ENCODE data around the gene E4F1.

- PRO-cap, 7 experiments: no peak in any of the 7 experiments
Observed at GRCh38 chr16:2036680-2037181, 10.0 kb downstream of the NHERF2 start.

DNA sequence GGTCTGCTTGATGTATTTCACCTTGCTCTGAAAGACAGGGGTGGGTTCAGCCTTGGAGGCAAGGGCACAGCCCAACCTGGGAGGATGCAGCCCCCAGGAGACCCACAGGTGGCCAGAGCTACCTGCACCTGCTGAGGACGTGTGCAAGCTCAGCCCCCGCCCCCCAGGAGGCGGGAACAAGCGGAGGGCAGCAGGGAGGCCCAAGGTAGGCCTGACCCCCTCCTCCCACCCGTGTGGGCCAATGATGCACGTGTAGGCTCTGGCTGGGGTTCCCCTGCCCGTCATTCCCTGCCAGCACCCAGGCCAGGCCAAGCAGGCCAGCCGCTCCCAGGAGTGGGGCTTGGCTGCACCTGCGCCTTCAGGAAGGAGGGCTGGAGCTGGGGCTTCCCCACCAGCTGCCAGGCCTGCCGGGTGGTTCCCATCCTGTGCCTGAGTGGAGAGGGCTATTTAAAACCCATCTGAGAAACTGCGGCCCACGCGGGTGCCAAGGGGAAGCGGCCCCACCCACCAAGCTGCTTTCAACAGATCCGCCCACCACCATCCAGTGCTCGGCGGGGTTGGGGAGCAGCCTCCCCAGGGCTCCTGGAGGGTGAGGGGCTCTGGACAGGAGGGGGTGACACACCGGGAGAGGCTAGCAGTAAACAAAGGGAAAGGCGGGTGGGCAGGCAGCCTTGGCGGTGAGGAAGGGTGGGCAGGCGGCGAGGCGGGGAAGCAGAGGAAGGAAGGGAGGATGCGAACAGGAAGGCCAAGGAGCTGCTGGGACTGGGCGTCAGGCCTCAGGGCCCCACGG is 3.7 kb downstream of the NTHL1 start:
- PRO-cap, 7 experiments: no peak in any of the 7 experiments

GRCh38 chr16:2127603-2128011 is 8.1 kb downstream of the PKD1 start:
- PRO-cap, 7 experiments: no peak in any of the 7 experiments

DNA sequence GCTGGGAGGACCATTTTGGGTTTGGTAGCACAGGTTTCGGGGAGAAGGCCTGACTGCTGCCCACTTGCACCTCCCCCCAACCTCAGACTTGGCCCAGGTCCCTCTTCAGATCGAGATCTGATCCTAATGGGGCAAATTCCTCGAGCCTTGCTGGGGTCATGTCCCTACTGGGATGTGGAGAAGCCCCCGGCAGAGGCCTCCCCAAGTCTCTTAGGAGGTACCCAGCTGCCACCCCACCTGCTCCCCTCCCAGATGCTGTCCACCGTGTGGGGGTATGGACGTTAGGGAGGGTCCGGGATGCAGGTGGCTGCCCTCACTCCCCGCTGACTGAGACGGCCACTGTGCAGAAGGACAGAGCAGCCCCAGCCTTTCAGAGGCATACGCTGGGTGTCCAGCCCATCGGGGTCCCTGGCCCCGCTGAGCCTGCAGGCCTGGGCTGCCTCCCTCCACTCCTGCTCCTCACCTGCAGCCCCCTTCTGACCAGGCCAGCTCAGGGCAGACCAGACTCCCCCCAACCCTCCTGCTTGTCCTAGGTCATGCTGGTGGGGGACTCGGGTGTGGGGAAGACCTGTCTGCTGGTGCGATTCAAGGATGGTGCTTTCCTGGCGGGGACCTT is 1.1 kb downstream of the RAB26 start:
- PRO-cap, 7 experiments: no peak in any of the 7 experiments

DNA sequence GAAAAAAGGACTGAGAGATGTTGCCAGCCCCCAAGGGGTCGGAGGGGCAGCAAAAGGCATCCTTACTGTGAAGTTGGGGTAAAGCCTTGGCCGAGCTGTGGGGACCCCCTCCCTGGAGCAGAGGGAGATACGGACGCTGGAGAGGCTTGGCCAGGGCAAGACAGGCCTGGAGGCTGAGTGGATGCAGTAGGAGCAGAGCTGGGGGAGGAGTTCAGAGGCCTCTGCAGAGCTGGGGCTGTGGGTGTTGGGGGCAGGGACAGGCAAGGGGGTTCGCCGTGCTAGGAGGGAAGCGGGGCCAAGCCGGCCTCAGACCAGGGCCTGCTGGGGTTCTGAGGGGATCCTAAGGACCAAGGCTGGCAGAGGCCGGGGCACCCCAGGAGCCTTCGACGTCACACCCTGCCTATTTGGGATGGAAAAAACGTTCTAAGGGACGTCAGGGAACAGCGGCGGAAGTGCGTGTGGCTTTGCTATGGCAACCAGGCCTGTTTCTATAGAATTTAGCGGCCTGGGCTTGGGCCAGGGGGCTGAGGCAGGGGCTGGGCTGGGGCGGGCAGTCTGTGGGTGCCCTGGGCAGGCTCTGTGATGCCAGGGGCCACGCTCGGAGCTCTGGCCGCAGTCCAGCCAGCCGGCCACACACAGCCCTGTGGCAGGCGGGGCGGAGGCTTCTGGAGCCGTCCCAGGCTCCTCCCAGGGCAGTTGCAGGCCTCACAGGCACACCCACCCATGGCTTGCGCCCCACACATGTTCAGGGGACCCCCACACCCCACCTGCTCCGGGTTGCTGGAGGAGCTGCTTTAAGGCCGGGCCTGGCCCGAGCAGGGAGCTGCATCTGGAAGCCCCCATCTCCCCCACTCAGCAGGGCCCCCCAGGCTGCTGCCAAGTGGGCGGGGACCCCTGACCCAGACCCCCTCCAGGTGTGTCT is 3.7 kb downstream of the TRAF7 start:
- PRO-cap, 7 experiments: no peak in any of the 7 experiments

DNA sequence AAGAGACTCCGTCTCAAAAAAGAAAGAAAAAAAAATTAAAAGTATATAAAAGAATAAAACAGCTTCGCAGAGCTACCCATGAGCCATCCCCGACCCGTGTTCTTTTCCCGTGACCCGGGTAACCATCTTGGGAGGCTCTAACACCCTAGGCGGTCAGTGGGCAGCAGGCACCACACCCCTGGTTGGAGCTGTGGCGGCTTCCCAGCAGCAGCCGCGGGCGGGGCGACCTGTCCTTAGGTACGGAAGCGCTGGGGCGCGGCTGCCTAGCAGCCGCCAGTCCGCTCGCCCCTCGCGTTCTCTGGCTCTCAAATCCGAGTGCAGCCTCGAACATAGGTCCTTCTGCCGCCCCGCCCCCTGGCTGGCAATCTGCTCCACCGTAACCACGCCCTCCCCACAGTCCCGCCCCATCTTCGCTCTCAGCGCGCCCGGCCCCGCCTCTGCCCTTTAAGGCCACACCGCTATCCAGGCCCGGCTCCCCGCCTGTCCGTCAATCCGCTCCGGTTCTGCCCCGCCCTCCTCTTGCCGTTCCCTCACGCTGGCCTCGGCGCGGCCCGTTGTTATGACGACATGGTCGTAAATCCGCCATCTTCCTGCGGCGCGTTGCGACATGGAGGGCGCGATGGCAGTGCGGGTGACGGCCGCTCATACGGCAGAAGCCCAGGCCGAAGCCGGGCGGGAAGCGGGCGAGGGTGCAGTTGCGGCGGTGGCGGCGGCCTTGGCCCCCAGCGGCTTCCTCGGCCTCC is at the start of gene E4F1:
Gene E4F1, plus strand, starts transcription at position 585 of the 743 bp plus-strand sequence.
- PRO-cap, 7 experiments: peak in 7 of 7 experiments; most common plus-strand start position 652 of the sequence (in 7); most common minus-strand start position 300 of the sequence (in 7)

GRCh38 chr16:2230083-2231023 is 5.9 kb upstream of the DNASE1L2 start:
- PRO-cap, 7 experiments: no peak in any of the 7 experiments

DNA sequence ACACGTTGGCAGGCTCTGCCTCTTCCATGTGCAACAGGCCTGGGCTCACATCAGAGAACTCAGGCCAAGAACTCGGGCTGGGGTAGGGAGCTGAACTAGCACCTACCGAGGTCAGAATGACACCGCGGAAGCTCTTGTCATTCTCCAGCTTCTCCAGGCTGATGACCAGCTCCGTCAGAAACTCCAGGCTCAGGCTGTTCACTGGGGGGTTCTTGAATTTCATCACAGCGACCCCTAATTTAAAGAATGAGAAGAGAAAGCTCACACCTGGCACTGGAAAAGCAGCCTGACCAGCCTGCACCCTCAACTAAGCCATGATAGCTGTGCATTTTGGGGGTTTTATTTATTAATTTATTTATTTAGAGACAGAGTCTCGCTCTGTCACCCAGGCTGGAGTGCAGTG is 4.6 kb downstream of the ECI1 start:
- PRO-cap, 7 experiments: no peak in any of the 7 experiments

DNA sequence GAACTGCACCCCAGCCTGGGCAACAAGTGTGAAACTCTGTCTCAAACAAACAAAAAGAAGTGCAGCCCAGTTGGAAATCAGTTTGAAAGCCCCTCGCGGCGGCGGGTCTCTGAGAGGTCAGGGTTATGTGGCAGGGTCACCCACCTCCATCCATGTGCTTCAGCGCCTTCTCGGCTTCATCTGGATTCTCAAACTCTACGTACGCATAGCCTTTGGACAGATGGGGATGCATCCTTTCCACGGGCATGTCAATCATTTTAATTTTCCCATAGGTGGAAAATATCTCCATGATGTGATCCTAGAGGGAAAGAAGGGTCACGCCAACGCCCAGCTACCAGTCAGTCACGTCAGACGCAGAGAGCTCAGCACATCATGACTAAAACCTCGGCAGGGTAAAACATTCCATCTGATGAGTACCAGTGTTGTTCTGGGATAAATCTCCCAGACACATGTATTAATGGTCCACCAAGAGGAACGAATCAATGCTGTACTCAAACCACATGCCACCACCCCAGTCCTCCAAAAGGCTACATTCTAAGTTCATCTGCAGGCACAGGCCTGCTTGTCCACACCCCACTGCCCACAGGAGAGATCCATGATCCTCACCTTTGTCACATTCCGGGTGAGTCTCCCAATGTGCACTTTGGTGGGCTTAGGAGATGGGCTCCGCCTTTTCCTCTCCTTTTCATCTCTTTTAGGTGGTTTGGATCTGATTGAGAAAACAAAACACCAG is 5.6 kb downstream of the RNPS1 start:
- PRO-cap, 7 experiments: no peak in any of the 7 experiments

GRCh38 chr16:2458506-2459431 is 1.1 kb upstream of the TEDC2 start:
- PRO-cap, 7 experiments: no peak in any of the 7 experiments

DNA sequence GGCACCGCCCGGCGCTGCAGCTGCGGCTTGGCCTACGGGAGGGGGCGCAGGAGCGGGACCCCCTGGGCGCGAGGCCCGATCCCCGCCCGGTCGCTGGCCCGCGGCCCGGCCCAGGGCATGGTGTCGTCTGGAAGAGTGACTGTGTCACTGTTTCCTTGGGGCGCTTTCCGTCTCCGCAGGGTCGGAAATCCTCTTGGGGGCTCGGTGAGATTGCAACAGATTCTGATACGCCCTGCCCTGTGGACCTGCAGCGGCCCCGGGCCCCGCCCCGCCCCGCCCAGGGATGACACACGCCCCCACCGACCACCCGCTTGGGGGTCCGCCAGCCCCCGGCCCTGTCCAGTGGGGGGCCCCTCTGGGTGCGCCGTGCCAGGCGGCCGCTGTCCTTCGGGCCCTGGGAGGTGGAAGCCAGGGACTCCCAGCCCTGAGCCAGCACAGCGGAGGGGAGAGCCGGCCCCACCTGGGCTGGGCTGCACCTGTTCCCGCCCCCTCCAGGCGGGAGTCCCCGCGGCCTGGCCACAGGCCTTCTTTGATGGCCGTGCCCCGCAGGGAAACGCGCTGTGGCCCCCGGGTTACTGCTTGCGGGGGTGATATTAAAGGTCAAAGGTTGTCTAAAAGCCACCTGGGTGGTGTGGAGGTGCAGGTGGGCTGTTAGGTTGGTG is 549 bp downstream of the TBC1D24 start:
- PRO-cap, 7 experiments: peak in 3 of 7 experiments; most common minus-strand start position 129 of the sequence (in 3)

DNA sequence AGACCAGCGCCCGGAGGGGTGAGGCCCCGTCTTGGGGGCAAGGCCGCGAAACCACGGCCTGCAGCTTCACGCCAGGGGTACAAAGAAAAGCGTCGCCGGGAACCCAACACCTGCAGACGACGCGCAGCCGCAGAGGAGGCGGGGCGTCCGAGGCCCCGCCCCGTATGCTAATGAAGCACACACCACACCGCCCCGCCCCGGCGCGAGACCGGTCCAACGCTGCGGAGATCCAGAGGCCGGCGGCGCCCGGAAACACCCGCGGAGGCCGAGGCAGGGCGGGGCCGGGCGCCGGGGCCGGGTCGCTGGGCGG is 284 bp upstream of the ATP6V0C start:
- PRO-cap, 7 experiments: peak in 7 of 7 experiments; most common minus-strand start position 81 of the sequence (in 7)

DNA sequence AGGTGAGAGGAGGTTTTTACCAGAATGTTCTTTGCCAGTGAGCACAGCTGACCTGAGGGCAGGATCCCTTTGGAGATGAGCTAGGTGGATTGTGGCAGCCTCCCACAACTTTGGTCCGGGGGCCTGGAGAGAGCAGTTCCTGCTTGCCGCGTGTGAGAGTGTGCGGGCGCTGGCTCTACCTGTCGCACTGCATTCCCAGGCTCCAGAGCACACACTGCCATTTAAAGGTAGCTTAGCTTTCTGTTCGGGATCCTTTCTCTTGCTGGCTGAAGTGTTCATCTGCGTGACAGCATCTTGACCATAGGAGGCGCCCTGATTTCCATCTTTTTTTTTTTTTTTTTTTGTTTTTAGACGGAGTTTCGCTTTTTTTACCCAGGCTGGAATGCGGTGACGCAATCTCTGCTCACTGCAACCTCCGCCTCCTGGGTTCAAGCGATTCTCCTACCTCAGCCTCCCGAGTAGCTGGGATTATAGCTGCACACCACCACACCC is 13.6 kb downstream of the PDPK1 start:
- PRO-cap, 7 experiments: no peak in any of the 7 experiments

DNA sequence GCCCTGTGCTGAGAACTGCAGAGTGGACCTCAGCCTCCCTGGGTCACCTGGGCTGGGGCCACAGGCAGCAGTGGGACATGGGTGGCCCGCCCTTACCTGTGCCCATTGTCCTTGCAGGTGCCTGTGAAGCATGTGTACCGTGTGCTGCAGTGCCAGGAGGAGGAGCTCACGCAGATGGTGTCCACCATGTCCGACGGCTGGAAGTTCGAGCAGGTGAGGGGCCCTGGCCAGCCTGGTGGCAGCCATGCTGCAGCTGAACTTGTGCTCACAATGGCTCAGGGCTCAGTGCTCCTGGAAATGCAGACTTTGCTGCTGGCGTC is 17.3 kb downstream of the KCTD5 start:
- PRO-cap, 7 experiments: no peak in any of the 7 experiments

DNA sequence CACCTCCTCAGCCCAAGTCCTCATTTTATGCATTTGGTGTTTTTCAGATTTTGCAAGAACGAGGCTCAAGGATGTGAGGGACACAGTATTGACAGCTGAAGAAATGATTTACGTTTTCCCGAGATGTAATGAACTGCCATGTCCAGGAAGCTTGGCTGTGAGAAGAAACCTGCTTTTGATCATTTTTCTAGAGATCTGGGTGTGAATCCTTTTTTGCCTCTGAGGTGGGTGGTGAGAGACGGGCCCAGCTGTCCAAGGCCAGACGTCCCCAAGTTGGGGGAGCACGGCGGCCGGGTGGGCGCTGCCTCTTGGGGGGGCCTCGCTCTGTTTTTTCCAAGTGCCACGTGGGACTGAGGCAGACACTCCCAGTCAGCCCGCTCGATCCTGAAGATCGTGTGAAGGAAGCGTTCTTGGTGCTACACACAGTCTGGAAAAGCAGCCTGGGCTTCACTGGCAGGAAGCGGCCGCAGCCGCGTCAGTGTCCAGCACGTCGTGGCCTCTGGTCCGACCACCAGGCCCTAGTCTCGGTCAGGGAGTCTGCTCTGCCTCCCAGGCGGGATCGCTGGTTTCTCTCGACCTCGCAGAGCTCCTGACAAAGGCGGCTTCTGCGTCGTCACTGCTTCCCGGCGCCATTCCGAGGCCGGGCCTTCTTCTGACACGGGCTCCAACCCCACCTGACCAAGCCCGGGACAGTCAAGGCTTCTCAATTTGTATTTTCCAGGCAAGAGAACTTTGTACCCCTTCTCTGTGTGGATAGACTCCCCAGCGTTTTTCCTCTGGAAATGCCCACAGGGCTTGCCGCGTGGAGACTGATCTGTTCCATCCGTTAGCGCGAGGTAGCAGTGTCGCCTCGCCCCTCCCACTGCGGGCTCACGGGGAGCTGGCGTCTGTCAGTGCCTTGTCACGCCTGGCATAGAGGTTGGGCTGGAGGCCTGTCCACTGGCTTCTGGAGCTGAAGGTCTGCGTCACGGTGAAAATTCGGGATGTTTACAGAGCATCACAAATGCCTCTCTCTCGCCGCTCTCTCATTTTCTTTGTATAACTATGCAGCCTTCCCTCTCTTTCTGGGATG is 12.4 kb downstream of the PRSS27 start:
- PRO-cap, 7 experiments: no peak in any of the 7 experiments

- PRO-cap, 7 experiments: no peak in any of the 7 experiments
Observed at GRCh38 chr16:2753240-2753556, 760 bp downstream of the SRRM2 start.

GRCh38 chr16:2759432-2760542 is 7.3 kb downstream of the SRRM2 start:
- PRO-cap, 7 experiments: no peak in any of the 7 experiments

DNA sequence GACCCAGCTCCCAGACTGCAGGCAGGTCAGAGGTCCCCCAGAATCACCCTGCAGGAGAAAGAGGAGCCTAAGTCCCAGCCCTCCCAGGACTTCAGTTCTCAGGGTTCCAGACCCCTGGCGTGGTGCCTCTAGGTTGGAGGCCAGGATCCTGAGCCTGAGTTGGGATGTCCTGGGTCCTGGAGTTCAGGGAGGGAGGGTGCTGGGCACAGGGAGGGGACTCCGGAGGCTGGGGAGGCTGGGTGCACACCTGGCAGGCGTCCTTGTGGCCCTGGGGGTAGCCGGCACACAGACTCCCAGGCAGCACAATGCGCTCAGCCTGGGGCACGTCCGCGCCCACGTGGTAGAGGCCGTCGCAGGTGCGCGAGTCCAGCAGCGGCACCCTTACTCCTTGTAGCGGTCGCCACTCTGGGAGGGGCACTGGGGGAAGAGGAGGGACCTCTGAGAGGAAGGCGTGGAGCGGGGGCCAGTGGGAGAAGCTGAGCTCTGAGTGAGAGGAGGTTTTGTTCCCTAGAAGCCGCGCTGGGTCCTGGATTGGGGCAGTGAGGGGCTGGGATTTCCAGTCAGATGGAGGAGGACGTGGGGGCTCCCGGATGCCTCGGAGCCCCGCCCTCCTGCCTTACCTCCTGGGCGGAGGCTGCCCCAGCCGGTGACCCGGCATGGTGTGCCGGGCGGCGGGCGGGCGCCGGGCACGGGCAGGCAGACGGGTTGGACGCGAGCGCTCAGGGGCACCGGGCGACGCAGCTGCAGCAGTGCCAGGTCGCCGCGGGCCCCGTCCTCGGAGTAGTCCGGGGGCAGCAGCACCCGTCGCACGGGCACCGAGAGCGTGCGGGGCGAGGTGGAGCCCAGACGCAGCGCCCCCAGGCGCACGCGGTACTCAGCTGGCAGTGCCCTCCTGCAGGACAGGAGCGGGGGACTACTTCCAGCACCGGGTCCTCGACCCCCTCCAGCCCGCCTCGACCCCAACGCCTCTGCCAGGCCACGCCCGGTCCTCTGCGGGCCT is 2.3 kb downstream of the PRSS33 start:
- PRO-cap, 7 experiments: peak in 2 of 7 experiments; most common plus-strand start position 646 of the sequence (in 1); most common minus-strand start position 397 of the sequence (in 1)

DNA sequence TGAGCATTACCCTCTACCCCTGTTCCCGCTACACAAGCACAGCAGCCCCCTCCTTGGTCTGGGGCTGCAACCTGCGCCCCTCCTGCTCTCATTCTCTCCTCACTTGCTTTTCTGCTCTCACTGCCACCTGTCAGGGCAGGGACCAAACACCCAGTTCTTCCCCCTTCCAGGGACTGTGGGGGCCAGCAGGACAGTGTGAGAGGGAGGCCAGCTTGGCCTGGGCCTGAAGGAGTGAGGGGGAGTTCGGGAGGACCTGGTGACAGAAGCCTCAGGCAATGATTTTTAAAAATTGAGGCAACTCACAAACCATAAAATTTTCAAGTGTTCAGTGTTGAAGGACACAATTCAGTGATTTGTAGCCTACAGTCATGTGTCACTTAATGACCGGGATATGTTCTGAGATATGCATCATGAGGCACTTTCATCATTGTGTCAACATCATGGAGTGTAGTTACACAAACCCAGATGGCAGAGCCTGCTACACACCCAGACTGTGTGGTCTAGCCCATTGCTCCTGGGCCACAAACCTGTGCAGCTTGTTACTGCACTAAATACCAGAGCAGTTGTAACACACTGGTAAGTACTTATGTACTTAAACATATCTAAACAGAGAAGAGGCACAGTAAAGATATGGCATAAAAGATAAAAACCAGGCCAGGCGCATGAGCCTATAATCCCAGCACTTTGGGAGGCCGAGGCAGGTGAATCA is 1.5 kb downstream of the PRSS41 start:
- PRO-cap, 7 experiments: no peak in any of the 7 experiments

- PRO-cap, 7 experiments: no peak in any of the 7 experiments
Observed at GRCh38 chr16:2855416-2856093, 2.4 kb downstream of the PRSS22 start.